ENCODE measurements around a stretch of chr6.

DNA sequence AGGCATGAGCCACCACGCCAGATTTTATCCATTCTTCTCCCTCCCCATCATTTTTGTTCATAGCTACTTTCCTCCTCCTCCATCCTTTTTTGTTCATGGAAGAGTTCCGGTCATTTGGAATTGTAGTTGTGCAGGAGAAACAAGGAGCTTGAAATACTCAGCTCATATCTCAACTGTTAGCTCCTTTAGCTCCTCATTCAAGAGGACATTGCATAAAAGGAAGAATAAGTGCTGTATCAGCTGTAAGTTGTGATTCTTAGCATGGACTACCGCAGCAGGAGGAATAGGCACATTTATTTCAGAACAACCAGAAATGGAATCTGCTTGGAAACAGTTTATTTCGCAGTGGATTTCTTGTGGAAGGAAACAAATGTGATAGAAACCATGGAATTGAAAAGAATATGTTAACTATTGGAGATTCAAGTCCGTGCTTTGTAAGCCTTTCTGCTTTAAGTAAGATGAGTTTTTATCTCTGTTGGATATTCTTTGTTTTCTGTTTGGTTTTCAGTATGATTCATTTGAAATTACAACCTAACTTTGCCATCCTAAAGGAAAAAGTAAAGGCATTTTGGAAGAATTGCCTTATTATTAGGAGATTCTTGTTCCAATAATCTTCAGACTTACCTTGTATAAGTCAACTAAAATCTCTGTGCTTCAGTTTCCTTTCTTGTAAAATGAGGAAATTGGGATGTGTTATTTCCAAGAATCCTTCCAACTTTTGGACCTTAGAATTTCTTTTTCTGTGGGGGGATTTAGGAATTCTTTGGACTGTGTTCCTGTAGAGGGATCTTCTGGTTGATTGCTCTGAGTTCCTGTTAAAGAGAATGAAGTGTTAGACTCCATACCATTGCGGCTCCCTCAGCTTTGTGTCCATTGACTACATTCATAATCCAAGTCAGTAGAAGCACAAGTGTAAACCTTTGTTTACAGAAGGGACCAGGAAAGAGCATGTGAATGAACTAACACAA, 7.9 kb downstream of the STXBP5 start:
- RRBS = no CpG with 5 or more reads among the region's 6 CpGs

- RRBS = no CpG with 5 or more reads among the region's 5 CpGs
These were observed 146.8 kb downstream of the STXBP5 start for GRCh38 chr6:147350671-147351811.

- RRBS = no CpG with 5 or more reads among the region's 4 CpGs
These were observed 140.5 kb upstream of the SAMD5 start for GRCh38 chr6:147367730-147368739.

GRCh38 chr6:147387509-147387881, 121.0 kb upstream of the SAMD5 start:
- RRBS = no CpG with 5 or more reads among the region's 3 CpGs

DNA sequence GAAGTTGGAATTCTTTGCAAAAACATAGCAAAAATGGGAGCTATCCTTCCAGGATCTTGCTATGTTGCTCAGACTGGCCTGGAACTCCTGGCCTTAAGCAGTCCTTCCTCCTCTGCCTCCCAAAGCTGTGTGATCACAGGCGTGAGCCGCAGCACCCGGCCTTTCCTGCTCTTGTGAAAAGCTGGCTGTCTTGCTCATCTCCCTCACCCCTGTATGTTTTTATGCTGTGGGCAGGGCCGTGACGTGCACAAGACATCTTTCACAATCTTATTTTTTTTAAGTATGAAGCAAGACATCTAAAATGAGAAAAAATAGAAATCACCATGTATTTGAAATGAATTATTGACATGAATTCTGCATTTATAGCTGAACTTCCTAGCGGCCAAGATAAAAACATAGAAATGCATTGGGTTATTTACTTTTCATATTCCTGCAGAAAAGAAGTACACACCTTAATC, 110.5 kb downstream of the SAMD5 start:
- RRBS = no CpG with 5 or more reads among the region's 6 CpGs

DNA sequence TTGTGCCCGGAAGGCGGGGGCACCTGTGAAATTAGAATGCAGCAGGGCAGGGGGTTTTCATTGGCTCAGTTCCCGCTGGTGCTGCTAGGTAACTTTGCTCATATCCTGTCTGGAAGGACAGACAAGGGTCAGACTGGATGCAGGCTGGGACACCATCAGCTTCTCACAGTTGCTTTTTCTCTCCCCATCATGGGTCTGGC, 195.9 kb upstream of the SASH1 start:
- RRBS = no CpG with 5 or more reads among the region's 3 CpGs

- RRBS = no CpG with 5 or more reads among the region's 11 CpGs
These were observed 130.9 kb upstream of the SASH1 start for GRCh38 chr6:148211695-148212230.

DNA sequence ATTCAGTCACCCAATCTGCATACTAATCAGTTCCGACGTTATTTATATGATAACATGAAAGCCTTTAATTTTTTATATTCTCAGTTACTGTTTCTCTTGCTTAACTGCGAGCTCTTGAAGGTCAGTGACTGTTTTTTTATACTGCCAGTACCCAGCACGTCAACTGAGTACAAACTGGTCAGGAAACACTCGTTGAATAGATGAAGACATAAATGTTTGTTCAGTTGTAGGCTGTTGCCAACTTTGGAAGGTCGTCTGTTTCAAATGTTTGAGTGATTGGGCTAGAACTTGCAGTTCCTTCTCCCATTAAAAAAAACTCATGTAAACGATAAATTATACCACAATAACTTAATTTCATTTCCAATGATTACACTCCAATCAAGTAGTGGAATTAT, 80.9 kb downstream of the SASH1 start:
- RRBS = no CpG with 5 or more reads among the region's 7 CpGs

GRCh38 chr6:148519062-148519344, 176.4 kb downstream of the SASH1 start:
- RRBS = no CpG with 5 or more reads among the region's 4 CpGs

GRCh38 chr6:148700630-148701130, 46.1 kb upstream of the UST start:
- RRBS = no CpG with 5 or more reads among the region's 6 CpGs

DNA sequence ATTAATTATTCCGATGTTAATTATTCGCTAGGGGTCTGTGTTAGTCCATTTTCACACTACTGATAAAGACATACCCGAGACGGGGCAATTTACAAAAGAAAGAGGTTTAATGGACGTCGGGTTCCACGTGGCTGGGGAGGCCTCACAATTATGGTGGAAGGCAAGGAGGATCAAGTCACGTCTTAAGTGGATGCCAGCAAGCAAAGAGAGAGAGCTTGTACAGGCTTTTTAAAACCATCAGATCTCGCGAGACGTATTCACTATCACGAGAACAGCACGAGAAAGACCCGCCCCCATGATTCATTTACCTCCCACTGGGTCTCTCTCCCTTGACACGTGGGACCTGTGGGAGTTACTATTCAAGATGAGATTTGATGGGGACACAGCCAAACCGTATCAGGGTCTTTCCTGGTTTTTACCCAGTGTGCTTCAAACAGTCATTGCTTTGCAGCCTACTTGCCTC, 108.0 kb downstream of the UST start:
- RRBS = no CpG with 5 or more reads among the region's 16 CpGs

GRCh38 chr6:149322902-149323213, 5.3 kb downstream of the TAB2 start:
- RRBS = no CpG with 5 or more reads among the region's 1 CpG

DNA sequence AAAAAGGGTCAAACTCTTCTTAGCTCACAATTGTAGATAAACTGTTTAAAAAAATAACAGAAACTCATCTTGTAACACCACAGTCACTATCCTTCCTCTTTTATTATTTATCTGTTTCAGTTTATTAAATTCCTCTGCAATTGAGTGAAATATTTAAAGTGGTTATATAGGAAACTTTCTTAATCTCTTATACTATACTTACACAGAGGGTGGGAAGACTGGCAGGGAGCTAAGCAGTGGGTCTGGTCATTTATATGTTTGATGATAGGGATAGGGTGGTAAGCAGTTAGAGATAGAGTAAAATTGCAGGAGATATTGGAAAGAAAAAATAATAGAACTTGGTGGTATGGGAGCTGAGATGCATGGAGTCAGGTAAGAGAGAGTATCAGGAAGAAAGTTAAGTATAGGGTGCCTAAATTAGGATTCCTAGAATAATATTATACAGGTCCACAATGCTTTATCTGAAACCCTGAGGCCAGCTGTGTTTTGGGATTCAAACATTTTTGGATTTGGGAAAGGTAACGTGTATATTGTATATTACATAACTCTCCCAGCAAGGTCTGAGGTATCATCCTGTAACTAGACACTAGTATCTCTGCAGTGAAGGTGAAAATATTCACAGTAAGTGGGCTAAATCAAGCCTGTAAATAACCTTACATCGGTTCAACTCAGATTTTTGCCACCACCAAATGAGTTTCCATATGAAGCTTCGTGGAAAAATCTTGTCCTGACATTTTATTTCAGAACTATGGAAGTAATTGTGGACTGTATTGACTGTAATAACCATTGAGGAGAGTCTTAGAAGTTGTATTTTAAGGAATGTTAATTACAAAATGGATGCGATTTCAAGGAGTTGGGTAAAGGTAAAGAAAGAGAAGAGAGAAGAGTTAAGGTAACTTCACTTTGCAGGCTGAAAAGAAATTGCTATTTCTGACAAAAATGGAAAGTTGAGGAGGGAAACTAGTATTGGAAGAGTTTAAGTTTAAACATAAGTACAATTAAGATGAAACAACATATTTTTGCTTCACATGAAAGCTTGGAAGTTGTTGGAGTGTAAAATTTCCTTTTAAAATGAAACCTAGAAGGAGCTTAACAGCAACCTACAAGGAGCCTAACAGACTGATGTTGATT, 20.4 kb downstream of the TAB2 start:
- RRBS = no CpG with 5 or more reads among the region's 4 CpGs

GRCh38 chr6:149506532-149506957, 21.7 kb upstream of the ZC3H12D start:
- RRBS = no CpG with 5 or more reads among the region's 4 CpGs

- RRBS = no CpG with 5 or more reads among the region's 18 CpGs
These were observed 27.9 kb downstream of the GINM1 start for GRCh38 chr6:149593765-149594871.

GRCh38 chr6:149691532-149692379, 26.1 kb downstream of the LATS1 start:
- RRBS = no CpG with 5 or more reads among the region's 2 CpGs

DNA sequence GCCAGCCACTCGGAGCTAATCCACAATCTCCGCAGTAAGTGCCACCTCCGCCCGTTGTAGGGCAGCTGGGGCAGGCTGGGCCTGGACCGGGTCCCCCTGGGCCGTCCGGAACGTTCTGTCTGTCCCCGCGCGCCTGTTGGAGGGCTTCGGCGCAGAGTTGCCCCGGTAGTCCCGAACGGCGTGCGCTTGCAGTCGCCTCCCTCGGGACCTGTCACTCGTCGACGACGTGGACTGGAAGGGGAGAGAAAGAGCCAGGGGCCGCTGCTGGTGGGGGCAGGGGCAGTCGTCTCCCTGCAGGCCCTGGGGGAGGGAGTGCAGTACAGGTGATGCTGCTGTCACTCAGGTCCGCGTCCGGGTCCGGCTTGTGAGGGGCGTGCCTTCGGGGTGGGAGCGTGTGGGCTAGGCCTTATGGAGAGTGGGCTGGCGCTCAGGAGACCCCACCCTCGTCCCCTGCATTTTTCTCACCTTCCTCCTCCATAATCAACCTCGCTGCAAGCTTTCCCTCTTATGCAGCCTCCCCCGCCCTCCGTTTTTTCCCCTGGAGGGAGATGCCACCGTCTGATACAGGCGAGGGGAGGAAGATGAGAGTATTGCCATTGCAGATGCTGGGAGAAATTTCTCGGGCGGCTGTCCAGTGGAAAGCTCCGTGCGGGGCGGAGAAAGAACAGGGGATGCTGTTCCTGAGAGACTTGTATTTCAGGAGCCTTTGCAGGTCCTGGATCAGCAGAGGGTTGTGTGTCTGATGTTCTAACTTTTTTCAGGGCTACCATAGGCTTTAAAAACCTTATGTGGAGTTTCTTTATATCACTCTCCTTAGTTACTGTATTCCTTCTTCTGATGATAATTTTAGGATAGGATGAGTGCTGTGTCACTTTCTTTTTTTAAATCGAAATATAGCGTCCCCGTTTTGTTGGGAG, 640 bp downstream of the PCMT1 start:
- RRBS = 1% methylated on average over 10 of the region's 48 CpGs

DNA sequence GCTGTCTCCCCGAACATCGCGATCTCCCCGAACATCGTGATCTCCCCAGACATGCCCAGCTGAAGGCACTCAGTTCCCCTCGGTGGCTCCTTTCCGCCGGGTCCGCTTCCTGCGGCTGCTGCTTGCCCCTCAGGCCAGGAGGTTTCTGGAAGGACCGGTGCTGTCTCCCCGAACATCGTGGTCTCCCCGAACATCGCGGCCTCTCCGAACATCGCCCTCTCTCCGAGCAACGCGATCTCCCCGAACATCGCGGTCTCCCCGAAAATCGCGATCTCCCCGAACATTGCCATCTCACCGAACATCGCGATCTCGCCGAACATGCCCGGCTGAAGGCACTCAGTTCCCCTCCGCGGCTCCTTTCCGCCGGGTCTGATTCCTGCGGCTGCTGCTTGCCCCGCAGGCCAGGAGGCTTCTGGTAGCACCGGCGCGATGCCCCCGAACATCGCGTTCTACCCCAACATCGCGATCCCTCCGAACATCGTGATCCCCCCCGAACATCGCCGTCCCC, 640 bp downstream of the ULBP1 start:
- RRBS = 7% methylated on average over 3 of the region's 53 CpGs

GRCh38 chr6:150079590-150080012, 10.7 kb upstream of the ULBP3 start:
- RRBS = no CpG with 5 or more reads among the region's 4 CpGs

- RRBS = 2% methylated on average over 9 of the region's 34 CpGs
These were observed 636 bp upstream of the PPP1R14C start for GRCh38 chr6:150142079-150142737.